ENCODE measurements around a stretch of chr1.

- RRBS = no CpG with 5 or more reads among the region's 6 CpGs
Observed at GRCh38 chr1:8097088-8097967, 71.2 kb upstream of the ERRFI1 start.

DNA sequence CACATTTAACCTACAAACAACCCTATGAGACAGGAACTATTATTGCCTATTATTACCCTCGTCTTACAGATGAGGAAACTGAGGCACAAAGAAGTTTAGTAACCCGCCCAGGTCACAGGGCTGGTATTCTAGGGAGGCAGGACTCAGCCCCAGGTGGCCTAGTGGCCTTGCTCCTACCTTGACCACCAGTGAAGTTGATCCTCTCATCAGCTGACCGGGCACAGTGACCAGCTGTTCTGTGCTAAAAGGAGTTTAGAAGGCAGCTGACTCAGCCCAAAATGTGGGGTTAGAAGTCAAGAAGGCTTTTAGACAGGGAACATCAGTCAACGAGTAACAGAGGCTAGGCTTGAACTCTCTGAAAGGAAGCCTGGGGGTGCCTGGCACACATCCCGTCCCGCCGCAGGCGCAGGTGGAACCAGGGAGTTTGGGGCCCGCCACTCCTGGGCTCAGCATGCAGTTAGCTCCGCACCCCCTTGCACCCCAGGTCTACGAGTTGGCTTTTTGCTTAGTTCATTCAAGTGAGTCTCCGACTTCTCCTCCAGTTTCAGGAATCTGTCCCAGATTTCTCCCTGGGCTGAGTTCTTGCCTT is 114.9 kb upstream of the SLC45A1 start:
- RRBS = no CpG with 5 or more reads among the region's 12 CpGs

GRCh38 chr1:8247798-8248586 is 69.9 kb upstream of the SLC45A1 start:
- RRBS = no CpG with 5 or more reads among the region's 10 CpGs

DNA sequence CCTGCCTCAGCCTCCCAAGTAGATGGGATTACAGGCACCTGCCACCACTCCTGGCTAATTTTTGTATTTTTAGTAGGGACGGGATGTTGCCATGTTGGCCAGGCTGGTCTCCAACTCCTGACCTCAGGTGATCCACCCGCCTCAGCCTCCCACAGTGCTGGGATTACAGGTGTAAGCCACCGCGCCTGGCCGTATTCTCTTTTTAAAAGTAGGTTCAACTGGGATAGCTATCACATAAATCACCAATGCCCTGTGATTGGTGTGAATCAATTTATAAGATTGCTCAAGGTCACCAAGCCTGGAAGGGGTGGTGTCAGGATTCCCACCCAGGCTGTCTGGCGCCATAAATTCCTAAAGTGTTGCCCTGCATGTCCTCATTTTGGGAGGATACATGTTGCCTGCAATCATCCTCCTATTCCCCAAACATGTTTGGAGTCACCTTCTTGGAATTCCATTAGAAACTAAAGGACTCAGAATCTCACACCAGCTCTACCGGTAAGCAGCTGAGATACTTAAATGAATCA is 54.3 kb upstream of the SLC45A1 start:
- RRBS = no CpG with 5 or more reads among the region's 7 CpGs

- RRBS = 75% methylated on average over 4 of the region's 17 CpGs
Observed at GRCh38 chr1:8347610-8348149, 29.8 kb downstream of the SLC45A1 start.

GRCh38 chr1:8353818-8354195 is 35.9 kb downstream of the SLC45A1 start:
- RRBS = no CpG with 5 or more reads among the region's 5 CpGs

- RRBS = no CpG with 5 or more reads among the region's 3 CpGs
Observed at GRCh38 chr1:8419036-8419392, 101.1 kb downstream of the SLC45A1 start.

GRCh38 chr1:8425260-8425860 is 107.4 kb downstream of the SLC45A1 start:
- RRBS = no CpG with 5 or more reads among the region's 9 CpGs

DNA sequence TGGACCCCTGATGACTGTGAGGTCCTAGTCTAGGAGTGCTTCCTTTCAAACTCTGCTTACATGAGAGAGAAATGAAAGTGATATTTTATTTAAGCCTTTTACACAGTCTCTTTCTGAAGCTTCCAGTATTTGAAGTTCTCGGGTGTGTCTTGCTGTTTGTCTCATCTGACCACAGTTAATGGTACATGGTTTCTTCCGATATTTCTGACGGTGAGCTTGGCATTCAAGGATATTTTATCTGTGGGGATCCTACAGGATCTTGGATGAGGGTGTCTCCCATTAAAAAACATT is 215.3 kb downstream of the SLC45A1 start:
- RRBS = no CpG with 5 or more reads among the region's 3 CpGs

DNA sequence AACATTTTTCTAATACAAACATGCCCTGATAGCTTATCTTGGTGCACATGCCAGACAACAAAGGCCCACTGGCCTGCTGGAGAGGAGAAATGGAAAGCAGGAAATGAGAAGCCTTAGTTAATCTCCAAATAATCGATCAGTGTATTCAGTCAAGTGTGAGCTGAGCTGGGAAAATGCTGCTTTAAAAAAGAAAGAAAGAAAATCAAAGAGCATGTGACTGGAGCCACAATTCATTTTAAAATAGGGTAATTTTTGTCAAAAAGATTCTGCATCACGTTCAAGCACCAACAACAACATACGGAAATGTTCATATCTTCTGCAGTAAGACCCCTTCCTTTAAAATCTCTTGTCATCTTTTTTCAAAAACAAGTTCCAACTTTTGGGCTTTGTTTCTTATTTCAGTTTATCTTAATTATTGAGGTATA is 245.7 kb downstream of the RERE start:
- RRBS = no CpG with 5 or more reads among the region's 3 CpGs

- RRBS = 4% methylated on average over 42 of the region's 91 CpGs
Observed at GRCh38 chr1:8702745-8703938, 114.3 kb downstream of the RERE start.

DNA sequence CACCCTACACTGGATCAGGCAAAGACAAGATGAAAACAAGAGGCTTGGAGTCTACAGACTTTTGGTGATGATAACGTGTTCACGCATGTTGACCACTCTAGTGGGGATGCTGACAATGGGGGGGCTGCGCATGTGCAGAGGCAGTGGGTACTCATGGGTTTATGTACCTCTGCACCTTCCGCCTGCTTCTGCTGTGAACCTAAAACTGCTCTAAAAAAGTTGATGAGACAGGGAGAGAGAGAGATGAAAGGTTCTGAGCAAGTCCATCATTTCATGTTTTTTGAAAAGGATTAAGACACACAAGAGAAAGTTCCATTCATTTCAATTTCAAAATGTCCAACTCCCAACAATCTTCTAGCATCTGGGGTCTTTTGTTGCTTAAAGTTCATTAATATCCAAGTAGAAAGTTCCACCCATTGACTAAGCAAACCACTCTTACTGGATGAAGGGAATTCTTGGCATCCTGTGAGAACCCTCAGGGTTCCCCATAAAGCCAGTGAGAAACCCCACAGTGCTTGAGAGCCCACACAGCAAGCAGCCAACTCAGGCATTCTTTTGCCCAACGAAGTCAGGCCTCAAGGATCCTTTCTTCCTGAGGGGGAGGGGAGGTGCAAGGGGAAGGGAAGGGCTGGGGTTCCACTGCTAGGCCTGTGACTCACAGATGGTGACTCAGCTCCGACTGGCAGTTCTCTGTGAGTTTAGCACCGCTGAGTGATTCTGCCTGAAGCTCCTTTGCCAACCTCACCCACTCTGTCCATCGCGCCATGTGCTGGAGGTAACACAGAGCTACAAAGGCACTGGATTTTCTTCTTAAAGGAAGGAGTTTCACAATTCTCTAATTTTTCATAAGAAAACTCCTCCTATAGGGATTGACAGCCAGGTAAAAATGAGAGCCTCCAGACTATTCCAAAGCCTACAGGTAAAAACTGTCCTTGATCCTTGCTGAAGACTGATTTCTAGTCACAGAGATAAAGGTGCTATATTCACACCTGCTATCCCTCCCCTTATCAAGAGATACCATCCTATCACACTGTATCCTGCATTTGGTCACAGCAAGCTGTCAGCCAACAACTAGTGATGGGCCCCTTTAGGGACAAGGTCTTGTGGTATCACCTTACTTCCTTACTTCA is 5.0 kb downstream of the ENO1 start:
- RRBS = no CpG with 5 or more reads among the region's 9 CpGs

DNA sequence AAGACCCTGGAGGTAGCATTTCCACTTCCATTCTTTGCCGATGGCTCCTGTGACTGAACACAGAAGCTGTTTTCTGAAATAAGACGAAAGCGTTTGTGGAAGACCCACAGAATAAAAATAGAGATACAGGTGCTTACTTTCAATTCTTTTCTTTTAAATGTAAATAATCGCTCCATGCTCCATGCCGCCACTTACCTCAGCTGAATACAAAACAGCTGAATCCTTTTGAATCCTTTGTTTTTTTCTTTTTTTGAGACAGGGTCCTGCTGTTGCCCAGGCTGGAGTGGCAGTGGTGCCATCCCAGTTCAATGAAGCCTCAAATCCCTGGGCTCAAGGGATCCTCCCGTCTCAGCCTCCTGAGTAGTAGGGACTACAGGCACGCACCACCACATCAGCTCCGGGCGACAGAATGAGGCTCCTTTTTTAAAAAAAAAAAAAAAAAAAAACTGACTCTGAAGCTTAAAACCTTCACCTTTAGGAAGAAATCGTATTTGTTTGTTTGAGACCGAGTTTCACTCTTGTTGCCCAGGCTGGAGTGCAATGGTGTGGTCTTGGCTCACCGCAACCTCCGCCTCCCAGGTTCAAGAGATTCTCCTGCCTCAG is 26.1 kb downstream of the GPR157 start:
- RRBS = no CpG with 5 or more reads among the region's 13 CpGs

GRCh38 chr1:9161773-9162788 is 33.2 kb upstream of the GPR157 start:
- RRBS = no CpG with 5 or more reads among the region's 23 CpGs

GRCh38 chr1:9166354-9166855 is 37.5 kb upstream of the GPR157 start:
- RRBS = no CpG with 5 or more reads among the region's 14 CpGs

GRCh38 chr1:9196168-9197258 is 38.1 kb upstream of the H6PD start:
- RRBS = no CpG with 5 or more reads among the region's 34 CpGs

DNA sequence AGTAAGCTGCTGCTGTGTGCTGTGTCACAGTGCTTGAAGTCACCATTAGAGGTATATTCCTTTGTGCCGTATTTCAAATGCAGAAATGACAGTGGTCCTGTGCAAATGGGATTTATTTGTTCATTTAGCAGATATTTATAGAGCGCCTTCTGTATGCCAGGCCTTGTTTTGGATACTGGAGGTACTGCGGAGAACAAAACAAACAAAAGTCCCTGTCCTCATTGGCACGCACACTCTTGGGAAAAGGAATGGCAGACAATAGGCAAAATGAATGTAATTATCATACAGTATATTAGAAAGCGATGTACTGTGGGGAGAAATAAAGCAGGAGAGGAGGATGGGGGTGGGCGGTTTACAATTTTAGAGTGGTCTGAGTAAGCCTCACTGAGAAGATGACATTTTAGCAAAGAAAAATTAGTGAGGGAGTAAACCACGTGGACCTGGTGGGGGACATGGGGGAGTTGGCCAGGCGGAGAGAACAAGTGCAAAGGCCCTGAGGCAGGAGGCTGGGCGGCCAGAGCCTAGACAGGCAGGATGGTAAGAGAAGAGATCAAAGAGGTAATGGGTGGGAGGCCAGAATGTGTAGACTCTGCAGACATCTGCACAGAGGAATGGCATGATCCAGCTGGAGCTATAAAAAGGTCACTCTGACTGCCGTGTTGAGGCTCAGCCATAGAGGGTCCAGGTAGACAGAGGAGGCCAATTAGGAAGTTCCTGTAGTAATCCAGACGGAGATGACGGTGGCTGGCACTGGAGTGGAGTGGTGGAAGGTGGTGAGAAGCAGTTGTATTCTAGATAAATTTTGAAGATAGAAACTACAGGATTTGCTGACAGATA is 3.4 kb downstream of the H6PD start:
- RRBS = no CpG with 5 or more reads among the region's 12 CpGs

DNA sequence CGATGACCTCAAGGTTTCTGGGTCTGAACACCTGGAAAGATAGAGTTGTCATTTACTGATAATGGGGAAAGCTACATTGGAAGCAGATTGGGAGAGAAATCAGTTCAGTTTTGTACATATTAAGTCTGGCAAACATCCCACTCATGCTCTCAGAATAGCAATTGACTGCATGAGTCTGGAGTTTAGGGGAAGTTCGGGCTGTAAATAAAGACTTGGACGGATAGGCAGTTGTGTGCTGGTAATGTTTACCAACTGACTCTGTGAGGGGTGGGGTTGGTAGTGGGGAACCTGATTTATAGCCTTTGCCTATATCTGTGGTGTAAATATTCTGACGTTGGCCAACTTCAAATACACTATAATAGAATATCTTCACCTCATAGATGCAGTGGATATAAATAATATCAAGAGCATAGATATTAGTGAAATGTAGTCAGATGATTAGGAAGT is 4.0 kb downstream of the H6PD start:
- RRBS = no CpG with 5 or more reads among the region's 4 CpGs

DNA sequence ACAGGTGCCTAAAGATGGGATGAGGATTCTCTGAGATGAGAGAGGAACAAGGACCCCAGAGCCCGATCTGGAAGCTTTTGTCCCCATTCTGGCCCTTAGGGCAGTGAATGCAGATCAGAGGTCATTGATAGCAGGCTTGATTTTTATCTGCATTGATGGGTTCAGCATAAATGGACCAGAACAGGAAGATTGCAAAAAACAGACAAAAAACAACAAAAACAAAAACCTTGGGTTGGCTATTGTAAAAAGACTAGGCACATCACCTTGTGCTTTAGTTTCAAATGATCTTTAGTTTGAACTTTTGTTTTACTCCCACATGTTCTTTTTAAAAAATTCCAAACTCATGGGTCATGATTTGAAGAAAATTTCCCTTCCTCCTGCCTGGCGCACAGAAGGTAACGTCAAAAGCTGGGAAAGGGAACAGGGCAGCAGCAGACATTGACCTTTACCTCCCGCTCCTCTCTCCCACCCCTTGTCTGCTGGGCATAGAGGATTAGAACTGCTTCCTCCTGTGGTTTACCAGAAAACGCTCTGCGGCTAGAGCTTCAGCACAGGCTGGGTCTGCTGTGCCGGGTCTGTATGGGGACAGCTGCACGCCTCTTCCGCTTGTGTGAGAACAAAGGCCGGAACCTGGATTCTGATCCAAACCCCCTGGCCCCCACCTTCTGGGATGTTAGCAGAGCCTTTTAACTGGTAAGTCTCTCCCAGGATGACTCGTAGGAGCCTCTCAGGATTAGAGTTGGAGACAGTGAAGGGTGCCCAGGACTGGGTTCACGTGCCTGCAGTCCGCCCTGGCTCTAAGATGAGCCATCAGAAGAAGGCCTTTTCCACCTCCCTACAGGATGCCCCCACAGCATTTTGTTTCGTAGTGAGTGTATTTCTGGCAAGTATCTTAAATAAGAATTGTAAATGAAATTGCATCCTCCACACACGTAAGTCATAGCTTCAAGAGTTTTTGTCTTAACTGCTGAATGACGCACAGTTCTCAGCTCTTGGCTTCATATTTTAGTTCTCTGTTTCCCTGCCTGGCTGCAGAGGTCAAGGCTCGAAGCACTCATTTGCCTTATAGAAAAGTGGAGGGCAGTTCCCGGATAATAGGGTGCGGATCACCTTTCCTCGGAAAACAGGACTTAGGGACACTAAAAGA is 5.1 kb downstream of the H6PD start:
- RRBS = 15% methylated on average over 4 of the region's 20 CpGs

- RRBS = no CpG with 5 or more reads among the region's 4 CpGs
Observed at GRCh38 chr1:9240473-9240733, 5.8 kb downstream of the H6PD start.